H7 (cell line): ENCODE measurements around a stretch of chr10.

DNA sequence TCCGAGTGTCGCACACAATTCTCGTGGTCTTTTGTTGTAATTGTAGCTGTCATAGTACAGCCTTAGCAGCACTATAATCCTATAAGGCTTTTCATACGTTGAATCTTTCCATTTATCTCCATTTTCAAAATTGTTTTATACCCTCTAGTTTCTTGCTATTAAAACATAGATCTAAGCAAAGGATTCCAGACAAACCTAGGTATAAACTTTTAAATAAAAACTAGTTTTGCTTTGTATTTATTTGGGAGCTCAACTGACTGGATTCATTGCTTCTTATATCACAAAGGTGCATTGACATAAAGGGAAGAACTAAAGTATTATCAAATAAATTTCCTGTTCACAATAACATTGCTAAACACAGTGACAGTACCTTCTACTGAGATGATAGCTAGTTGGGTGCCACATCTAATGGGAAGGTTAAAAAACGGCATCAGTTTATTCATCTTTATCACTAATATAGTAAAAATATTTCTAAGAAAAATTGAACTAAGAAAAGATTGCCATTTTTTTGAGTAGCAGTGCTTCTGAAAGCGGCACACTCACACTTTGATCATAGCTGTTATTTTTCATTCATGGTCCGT, 220.7 kb downstream of the CELF2 start:
- RAMPAGE, long total RNA, result no peak

DNA sequence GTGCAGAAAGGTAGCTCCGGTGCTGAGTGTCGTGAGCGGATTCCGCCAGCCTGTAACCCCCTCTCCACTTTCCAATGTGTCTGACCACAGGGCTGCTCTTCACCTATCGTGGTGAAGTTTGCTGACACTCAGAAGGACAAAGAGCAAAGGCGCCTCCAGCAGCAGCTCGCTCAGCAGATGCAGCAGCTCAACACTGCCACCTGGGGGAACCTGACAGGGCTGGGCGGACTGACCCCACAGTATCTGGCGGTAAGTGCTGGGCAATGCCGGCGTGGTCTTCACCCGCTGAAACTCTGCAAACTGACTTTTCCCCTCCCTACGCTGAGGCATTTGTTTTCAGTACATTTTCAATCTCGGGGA, 252.9 kb downstream of the CELF2 start:
- RAMPAGE, long total RNA, result no peak

DNA sequence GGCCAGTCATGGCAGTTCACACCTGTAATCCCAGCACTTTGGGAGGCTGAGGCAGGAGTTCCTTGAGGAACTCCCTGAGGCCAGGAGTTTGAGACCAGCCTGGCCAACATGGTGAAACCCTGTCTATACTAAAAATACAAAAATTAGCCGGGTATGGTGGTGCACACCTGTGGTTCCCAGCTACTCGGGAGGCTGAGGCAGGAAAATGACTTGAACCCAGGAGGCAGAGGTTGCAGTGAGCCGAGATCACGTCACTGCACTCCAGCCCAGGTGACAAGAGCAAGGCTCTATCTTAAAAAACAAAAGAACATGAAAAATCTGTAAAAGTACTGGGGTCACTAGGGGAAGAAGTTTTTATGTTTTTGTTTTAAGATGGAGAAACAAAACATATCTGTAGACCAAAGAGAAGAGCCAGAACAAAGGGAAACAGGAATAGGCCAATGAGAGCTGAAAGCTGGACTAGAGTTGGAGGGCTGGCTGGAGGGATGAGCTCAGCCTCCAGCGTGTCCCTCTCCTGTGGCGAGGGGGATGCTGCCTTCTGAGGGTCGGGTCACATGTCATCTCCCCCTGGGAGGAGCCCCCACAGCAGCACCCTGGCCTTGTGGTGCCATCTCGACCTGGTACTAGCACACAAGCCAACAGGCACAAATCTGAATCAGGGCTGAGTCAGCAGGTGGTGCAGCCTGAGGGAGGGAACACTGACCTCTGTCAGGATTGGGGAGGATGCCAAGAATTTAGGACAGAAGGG, 280.2 kb downstream of the CELF2 start:
- RAMPAGE, long total RNA, result no peak

DNA sequence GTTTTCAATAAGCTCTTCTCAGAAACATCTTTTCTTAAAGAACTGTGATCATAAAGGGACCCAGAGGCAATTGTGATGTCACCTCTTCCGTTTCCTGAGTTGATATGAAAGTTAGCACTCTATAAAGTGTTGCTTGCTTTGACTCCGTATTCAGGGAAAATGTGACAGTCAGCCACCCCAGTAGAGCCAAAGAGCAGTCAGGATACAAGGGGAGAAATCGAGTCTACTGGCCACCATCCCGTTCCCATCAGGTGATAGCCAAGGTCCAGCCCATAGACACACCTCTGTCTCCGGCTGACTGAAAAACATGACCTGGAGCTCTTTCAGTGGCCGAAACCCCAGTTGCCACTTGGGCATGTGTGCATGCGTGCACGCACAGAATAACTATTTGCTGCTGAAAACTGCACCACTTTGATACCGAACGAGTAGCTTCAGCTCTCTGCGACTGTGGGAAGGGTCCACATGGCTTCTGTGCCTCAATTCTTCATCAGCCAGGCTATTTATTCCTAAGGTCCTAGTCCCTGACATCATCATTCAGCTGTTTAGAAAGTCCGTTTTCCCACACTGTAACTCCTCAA, 291.3 kb downstream of the USP6NL start:
- RAMPAGE, long total RNA, result no peak

DNA sequence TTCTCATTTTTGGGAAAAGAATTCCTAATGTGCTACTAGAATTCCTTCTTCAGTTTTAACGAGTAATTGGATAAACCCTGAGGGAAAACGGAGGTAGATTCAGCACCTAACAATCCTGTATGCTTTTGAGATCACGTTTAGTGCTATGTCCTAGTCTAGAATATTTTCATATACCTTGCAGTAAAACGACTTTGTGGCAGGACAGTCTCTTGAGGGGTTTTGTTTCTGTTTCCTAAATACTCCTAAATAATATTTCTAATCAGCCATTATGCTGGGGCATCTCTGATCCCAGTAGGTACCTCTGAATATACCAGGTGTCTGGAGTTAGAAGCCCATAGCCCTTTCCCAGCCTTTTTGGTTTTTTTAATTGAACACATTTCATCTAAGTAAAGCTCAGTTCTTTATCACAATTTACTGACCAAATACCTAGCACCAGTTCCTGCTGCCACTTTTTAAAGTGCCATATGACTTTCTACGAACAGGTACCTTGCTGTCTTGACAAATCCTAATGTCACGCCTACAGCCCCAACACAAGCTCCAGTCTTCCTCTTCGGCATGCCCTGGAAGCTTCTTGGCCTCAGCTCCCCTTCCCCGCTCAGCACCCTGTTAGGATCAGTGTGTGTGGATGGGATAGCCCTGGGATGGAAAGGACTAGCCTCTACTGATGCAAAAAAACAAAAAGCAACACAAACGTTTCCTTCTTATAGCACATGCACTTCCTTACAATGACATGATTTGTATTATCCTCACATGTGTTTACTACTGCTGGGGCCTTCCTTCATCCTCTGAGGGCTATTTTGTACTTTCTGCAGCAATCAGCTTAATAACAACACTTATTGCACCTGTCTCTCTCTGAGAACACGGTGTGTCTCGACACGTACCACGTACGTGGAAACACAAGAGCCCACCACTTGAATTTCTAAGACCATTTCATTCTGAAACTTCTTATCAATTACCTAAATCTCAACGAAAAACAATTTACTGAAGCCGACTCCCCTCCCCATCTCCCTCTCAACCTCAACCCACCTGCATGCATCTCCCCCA, 279.1 kb downstream of the USP6NL start:
- RAMPAGE, long total RNA, result no peak

GRCh38 chr10:11528215-11528870, 83.1 kb downstream of the USP6NL start:
- RAMPAGE, long total RNA, result no peak

GRCh38 chr10:11546969-11547666, 64.3 kb downstream of the USP6NL start:
- RAMPAGE, long total RNA, result no peak

- RAMPAGE, long total RNA, result no peak
Measured at GRCh38 chr10:11625078-11625465, 13.6 kb upstream of the USP6NL start.

DNA sequence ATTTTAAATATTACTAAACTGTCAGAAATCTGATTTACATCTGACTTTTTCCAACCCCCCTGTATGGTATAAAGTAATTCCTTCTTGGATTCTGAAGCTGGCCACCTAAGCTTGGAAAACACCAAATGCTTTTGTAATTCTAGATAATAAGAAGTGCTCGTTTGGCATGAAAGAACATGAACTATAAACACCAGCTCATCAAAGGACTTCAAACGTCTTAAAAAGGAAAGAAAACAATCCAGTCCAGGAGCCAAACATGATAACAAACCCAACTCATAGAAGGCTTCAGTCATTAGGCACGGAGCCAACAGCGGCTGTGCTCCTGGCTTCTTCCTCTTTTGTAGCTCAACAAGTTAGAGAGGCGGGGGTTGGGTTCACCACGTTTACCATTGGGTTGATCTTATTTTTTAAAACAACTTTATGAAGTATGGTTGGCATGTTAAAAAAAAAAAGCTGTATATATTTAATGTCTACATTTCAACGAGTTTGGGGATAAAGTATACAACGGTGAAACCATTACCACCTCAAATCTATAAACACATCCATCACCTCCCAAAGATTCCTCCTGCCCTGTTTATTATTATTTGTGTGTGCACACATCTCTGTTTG, 56.3 kb upstream of the ECHDC3 start:
- RAMPAGE, long total RNA, result no peak

DNA sequence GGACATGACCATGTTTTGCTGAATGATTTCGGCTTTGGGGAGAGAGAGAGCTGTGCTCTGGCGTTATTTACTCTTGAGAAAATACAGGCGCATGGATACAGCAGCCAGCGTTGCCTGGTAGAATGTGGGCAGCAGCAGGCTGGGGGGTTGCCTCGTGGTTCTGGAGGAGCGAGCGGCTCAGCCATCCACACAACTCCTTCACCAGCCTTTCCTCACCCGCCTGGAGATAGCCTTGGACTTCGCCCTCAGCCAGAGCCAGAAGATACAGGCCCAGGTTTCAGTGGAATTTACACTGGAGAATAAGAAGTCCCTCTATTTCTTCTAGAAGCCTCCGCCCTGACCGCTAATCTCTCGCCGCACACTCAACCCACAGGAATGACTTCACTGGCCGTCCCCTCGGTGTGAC, 52.3 kb upstream of the ECHDC3 start:
- RAMPAGE, long total RNA, result no peak

DNA sequence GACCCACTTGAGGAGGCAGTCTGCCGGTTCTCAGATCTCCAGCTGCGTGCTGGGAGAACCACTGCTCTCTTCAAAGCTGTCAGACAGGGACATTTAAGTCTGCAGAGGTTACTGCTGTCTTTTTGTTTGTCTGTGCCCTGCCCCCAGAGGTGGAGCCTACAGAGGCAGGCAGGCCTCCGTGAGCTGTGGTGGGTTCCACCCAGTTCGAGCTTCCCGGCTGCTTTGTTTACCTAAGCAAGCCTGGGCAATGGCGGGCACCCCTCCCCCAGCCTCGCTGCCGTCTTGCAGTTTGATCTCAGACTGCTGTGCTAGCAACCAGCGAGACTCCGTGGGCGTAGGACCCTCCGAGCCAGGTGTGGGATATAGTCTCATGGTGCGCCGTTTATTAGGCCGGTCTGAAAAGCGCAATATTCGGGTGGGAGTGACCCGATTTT, 5.4 kb upstream of the ECHDC3 start:
- RAMPAGE, long total RNA, result no peak

DNA sequence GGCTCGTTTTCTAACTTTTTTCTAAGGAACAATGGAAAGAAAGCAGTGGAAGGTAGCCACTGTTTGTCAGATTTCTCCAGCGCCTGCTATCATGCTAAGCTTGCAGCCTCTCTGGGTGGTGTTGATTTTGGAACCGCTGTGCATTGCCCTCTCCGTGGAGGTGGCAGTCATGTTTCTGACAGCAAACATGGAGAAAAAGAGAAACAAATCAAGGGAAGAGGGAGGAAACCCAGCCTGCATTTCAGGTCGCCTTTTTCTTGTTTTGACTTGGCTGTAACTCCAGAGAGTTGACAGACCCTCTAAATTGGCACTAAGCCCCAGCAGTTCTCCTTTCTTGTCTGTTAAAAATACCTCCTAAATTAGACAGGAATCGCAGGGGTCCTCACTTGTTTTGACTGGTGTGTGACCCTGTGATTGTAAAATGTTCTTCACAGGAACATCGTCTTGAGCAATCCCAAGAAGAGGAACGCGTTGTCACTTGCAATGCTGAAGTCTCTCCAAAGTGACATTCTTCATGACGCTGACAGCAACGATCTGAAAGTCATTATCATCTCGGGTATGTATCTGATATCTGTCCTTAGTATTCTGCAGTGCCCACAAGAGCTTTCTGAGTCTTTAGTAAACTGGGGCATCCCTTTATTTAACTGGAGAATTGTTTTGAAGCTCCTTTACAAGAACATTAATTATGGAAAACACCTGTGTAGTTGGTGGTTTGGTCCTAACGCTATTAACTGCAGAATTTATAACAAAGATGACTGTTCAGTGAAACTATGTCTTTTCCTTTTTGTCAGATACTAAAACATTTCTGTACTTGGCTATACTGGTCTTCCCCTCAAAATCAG, 5.0 kb downstream of the ECHDC3 start:
- RAMPAGE, long total RNA, result no peak

DNA sequence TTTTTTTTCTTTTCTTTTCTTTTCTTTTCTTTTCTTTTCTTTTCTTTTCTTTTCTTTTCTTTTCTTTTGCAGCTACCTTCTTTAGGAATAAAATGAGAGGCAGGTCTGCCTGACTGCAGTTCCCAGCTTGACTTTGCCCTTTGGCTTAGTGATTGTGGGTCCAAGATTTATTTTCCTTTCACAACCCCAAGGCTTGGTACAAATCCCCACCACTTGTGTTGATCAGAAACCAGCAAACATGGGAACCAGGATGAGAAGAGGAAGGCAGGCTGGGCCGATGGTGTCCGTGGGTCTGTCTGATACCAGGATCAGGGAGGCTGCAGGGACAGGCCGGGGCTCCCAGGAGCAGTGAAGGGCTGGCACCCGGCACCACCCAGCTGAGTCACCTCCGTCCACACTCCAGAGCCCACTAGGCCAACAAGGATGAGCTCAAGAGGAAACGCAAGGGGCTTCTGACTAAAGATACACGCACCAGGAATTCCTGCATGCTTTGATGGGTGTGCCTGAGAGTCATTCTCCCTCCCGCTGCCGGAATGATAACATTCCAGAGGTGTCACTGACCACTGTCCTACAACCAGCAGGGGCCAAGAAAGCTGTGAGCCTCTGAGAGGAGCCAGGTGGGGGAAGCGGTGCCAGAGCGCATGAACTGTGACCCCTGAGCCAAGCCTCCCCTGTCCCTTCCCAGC, 29.4 kb upstream of the PROSER2 start:
- RAMPAGE, long total RNA, result no peak

GRCh38 chr10:11813946-11814650, 9.1 kb upstream of the PROSER2 start:
- RAMPAGE, long total RNA, result no peak

DNA sequence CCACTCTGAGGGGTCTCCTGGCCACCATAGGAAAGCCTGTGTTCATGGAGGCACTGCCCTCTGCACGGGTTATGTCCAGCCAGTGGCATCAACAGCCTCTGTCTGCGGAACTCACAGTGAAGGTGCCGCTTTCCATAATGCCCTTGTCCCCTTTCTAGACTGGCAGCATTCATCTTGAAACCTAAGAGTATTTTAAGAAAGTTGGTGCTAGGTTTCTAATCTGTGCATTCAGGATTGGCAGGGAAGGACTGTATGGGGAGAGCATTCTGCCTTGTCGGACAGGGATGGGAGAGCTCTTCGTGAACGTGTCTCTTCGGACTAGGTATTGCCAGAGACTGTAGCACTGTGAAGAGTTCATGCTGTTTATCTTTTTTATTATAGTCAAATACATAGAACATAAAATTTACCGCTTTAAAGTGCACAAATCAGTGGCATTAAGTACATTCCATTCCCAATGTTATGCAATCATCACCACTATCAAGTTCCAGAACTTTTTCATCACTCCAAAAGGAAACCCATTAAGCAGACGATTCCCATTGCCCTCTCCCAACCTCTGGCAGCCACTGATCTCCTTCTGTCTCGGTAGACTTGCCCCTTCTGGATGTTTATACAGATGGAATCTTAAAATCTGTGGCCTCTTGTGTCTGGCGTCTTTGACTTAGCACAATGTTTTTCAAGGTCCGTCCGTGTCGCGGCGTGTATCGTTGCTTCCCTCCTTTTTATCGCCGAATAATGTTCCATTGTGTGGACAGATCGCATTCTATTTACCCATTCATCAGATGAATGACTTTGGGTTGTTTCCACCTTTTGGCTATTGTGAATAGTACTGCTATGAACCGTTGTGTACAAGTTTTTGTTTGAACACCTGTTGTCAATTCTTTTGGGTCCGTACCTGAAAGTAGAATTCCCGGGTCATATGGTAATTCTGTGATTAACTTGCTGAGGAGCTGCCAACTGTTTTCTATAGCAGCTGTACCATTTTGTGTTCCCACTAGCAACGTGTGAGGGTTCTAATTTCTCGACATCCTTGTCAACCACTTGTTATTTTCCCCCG, 2.7 kb downstream of the PROSER2 start:
- RAMPAGE, long total RNA, result no peak

GRCh38 chr10:11875219-11875728, 52.1 kb downstream of the PROSER2 start:
- RAMPAGE, long total RNA, result no peak

- RAMPAGE, long total RNA, result no peak
Measured at GRCh38 chr10:12045582-12045976, 3.0 kb upstream of the UPF2 start.

DNA sequence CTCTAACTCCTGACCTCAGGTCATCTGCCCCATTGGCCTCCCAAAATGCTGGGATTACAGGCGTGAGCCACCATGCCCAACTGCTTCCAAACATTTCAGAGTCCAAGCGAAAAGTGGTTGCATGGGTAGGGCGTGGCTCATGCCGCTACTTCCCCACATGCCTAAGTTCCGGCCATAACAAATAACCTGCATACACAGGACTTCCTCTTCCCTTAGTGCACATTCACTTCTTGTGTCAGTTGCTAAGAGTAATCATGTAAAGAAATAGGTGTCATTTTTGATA, 11.4 kb upstream of the UPF2 start:
- RAMPAGE, long total RNA, result no peak

DNA sequence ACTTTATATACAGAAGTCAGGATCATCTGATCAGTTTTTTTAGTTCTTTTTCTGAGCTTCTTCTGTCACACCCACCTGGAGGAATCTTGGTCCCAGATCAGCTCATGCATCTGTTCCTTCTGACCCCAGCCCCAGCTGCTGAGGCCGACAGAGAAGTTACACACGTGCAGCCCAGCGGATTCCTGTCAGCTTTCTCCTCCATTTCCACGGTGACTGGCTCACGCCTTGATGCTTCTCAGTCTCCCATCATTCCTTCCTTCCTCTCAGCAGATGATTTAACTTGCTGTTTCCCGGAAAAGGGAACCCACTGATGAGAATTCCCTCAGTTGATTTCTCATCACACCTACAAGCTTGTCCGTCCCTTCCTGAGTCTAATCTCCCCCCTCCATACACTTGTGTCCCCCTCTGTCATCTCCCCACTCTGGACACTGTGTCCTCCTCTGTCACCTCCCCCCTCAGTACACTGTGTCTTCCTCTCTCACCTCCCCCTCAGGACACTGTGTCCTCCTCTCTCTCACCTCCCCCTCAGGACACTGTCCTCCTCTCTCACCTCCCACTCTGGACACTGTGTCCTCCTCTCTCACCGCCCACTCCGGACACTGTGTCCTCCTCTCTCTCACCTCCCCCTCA, 50.6 kb downstream of the CDC123 start:
- RAMPAGE, long total RNA, result no peak

DNA sequence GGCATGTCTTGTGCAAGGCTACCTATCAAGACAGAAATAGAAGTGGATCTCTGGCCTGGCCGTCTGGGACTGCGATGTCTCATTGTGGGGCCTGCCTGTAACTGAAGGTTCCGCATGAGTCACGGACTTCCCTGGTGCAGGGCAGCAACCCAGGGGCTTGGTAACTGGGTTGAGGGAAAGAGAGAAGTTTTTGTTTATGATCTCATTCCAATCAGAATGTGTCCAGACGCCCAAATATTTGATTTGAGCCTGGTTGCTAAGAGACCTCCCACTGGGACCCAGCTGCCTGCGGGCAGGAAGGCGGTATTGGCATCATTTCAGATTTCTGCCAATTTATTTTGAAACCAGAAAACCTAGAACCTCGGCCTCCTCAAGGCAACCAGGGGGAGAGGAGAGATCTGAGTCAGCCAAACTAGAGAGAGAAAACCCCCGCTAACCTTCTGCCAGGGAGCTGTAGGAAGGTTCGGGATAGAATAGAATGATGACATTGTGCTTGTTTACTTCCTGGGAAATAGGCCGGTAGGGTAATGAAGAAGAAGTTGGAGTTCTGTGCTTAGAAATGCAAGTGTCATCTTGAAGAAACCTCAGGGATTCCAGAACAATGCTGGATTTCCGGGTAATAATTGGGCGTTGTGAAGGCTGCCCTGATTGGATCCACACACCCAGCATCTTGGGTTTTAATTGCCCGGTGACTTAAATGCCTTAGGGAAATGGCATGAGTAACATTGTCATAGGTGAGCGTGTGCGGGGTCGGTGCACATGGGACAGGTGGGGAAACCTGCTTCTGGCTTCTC, 15.5 kb upstream of the CAMK1D start:
- RAMPAGE, long total RNA, result no peak